Epithelial cell of alveolus of lung (primary cell): ENCODE measurements around the gene TBC1D26.

- RAMPAGE, long total RNA: no peak
- RRBS: no CpG with 5 or more reads among the region's 11 CpGs
Measured at GRCh38 chr17:12690966-12691694, 25.4 kb downstream of the MYOCD start.

DNA sequence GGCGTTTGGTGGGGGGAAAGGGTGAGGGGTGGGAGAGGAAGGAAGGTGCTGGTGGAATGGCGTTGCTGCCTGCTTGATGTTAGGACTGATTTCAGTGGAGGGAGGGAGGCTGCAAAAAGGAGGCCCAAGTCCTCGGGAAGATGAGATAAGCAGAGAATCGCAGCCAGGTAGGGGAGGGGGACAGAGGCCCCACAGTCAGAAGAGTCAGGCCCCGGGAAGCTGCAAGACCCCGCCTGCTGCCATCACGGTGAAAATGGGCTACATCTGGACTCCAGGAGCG, 1.1 kb downstream of the ARHGAP44 start:
- RAMPAGE, long total RNA: no peak
- RRBS: no CpG with 5 or more reads among the region's 8 CpGs

DNA sequence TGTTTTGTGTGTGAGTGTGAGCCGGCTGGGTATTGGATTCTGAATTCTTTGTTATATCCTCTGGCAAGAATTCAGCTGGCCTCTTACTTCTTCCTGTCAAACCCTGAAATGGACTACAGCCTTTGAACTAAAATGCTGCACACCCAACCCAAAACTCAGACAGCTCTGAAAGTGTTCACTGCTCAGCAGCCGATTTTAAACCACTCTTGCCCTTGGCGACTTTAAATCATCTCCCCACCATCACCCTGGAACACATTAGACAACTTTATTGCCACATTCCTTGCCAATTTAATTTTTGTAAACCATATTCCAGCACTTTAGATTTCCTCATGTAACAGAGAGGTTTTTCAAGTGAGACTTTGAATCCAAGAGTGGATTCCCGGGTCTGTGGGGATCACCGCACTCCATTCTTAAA, 461.1 kb downstream of the PMP22 start:
- RAMPAGE, long total RNA: no peak
- RRBS: no CpG with 5 or more reads among the region's 5 CpGs

DNA sequence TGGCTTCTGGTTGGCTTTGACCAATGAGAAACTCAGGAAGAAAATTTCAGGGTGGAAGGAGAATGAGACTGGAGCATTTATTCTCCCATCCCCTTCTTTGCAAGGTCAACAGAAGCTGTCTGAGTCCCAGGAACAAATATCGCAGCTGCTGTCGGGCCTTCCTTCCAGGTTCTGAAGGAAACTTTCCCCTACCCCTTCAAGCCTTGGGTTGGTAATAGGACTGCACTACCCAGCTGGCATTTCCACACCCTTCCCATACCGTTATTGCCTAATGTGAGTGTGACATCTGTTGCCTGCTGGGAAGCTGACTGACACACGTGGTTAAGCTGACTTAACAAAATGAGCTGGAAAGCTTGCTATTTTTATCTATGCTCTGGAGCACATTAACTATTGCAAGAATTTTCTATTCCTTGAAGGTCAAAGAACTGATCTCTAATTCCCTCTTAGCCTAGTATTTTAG, 79.6 kb downstream of the PMP22 start:
- RAMPAGE, long total RNA: no peak
- RRBS: no CpG with 5 or more reads among the region's 4 CpGs

DNA sequence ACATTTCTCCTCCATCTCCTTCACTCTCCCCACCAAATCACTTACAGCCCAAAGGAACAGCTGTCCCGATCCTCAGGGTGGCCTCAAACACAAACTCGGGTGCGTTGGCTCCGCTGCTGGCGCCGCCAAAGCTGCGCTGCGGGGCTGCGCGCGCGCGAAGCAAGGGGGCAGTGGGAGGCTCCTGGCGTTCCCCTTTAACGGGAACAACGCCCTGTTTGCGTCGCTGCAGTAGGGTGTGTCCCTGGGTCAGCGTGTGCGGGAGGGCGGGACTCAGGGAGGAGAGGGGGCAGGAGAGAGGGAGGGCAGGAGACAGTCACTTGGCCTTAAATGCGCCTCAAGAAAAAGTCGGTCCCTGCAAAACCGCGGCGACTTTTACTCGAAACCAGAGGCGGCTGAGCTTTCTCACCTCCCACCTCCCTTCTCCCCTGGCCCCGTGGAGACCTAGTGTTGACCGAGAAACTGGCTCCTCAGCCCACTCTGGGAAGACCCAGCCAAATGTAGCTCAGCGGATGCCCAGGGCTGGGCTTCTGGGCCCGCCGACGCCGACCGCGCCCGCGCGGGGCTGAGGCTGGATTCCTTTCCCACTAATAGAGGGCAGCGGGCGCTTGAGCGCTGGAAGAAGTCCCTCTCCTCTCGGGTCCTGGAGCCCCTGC, 2.6 kb downstream of the PMP22 start:
- RAMPAGE, long total RNA: start-site peak on the minus strand centred at position 155 of the sequence, 46 bp wide, 857 and 150 reads in 2 replicates
- RRBS: no CpG with 5 or more reads among the region's 44 CpGs

GRCh38 chr17:15458032-15458322, 9.4 kb downstream of the CDRT4 start:
- RAMPAGE, long total RNA: no peak
- RRBS: no CpG with 5 or more reads among the region's 3 CpGs

DNA sequence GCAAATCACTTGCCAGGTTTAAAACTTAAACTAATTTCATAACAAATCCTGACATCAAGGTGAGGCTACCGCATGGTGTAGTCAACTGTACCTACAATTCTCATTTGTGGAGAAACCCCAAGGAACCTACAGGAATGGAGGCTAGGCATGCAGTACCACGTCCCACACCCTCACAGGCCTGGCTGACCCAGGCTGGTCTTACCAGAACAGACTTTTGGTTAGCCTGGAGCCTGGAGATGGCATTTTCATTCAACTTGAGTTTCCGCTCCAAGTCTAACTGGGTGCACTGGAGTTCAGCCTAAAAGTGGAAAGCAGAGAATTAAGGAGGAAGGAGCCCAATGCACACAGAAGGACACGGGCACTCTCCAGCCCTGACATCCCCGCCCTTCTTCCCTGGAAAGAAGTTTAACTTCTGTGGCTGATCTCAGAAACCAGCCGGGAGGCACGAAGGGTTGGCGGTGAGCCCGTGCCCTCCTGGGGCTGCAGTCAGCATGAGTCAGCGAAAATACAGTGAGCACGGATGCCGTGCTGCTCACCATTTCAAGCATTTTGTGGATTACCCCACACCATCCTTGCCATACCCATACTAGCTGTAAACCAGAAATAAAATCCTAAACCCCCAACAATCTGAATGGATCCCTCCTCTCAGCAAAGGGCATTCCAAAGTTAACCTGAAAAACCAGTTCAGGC, 23.2 kb upstream of the FBXW10B start:
- RAMPAGE, long total RNA: no peak
- RRBS: no CpG with 5 or more reads among the region's 12 CpGs

DNA sequence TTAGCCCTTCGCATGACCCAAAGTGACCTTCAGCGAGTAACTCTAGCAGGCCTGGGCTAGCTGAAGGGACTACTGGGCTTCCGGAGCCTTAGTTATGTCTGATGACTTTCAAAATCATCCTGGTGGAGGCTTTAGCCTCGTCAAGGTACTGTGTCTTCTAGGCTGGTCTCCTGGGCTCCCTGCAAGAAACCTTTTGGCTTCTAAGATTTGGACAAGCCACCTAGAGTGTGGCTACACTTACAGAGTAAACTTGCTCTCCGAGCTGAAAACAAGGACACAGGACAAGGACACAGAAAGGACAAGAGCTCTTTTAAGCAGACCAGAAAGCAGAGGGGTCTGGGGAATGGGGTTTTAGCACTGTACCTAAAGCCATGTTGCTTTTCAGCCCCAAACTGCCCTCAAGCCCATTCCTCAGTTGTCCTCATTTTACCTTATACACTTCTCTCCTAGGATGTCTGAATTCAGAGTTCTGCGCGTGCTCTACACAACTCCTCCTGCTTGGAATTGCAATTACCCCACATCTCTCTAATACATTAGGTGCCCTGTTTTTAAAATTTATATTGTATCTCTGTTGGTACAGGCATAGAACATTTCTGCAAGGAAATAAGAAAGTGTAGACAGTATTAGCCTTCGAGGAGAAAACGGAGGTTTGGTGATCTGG, 29.2 kb upstream of the FBXW10B start:
- RAMPAGE, long total RNA: no peak
- RRBS: no CpG with 5 or more reads among the region's 9 CpGs

- RAMPAGE, long total RNA: no peak
- RRBS: no CpG with 5 or more reads among the region's 10 CpGs
Measured at GRCh38 chr17:15732028-15732567, at the start of gene TBC1D26. TBC1D26 (plus strand) TSS chr17:15732283.

- RAMPAGE, long total RNA: no peak
- RRBS: no CpG with 5 or more reads among the region's 15 CpGs
Measured at GRCh38 chr17:15817477-15818030, 85.5 kb downstream of the TBC1D26 start.

- RAMPAGE, long total RNA: no peak
- RRBS: no CpG with 5 or more reads among the region's 3 CpGs
Measured at GRCh38 chr17:15913769-15914147, 31.2 kb upstream of the ADORA2B start.

GRCh38 chr17:15914258-15915309, 30.3 kb upstream of the ADORA2B start:
- RAMPAGE, long total RNA: no peak
- RRBS: no CpG with 5 or more reads among the region's 9 CpGs

GRCh38 chr17:15946546-15947624, 2.0 kb downstream of the ADORA2B start:
- RAMPAGE, long total RNA: no peak
- RRBS: no CpG with 5 or more reads among the region's 12 CpGs

- RAMPAGE, long total RNA: no peak
- RRBS: no CpG with 5 or more reads among the region's 3 CpGs
Measured at GRCh38 chr17:16025414-16026017, 25.9 kb downstream of the TTC19 start.

DNA sequence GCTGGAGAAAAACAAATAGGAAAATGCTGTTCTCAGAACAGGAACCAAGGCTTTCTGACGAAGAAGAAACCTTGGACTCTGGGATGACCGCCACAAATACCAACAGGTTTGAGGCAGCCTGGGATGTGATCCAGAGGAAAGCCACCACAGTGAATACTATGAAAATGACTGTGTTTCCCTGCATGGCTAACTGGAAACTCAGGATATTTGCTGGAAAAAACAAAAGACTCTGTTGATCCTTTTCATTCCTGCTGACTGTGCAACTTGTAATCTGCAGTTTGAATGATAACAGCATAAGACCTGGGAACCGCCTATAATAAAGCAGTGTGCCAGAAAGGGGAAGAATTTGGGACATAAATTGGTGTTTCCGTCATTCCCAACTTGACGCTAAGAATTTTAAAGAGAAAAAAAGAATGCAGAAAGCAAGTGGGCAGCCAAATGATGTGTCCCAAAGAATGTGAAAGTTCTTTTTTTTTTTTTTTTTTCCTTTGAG, 41.4 kb downstream of the TTC19 start:
- RAMPAGE, long total RNA: no peak
- RRBS: no CpG with 5 or more reads among the region's 5 CpGs

GRCh38 chr17:16061502-16062224, 62.0 kb downstream of the TTC19 start:
- RAMPAGE, long total RNA: no peak
- RRBS: no CpG with 5 or more reads among the region's 3 CpGs

- RAMPAGE, long total RNA: no peak
- RRBS: no CpG with 5 or more reads among the region's 4 CpGs
Measured at GRCh38 chr17:16080296-16080728, 80.7 kb downstream of the TTC19 start.

GRCh38 chr17:16285698-16286882, 67.2 kb downstream of the CENPV start:
- RAMPAGE, long total RNA: no peak
- RRBS: no CpG with 5 or more reads among the region's 30 CpGs

- RAMPAGE, long total RNA: no peak
- RRBS: no CpG with 5 or more reads among the region's 18 CpGs
Measured at GRCh38 chr17:16427810-16428833, 12.8 kb downstream of the TRPV2 start.

DNA sequence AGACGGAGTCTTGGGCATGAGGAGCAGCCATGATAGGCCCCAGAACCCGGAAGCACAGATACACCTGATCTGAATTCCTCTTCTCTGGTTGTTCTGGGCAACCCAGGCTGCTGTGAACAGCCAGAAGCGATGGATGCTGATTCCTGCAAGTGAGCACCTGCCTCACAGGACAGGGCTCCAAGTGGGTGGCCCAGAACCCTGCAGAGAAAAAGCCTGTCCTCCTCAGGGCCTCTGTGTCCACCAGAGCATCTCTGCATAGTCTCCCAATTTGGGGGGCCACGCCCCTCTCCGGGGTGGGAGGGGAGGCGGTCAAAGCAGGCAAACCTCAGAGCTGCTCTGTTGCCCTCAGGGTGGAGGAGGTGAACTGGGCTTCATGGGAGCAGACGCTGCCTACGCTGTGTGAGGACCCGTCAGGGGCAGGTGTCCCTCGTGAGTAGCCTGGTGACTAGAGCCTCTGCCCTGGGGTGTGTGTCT, 19.2 kb downstream of the TRPV2 start:
- RAMPAGE, long total RNA: no peak
- RRBS: no CpG with 5 or more reads among the region's 10 CpGs